K562 (cell line): ENCODE measurements around a stretch of chr10.

DNA sequence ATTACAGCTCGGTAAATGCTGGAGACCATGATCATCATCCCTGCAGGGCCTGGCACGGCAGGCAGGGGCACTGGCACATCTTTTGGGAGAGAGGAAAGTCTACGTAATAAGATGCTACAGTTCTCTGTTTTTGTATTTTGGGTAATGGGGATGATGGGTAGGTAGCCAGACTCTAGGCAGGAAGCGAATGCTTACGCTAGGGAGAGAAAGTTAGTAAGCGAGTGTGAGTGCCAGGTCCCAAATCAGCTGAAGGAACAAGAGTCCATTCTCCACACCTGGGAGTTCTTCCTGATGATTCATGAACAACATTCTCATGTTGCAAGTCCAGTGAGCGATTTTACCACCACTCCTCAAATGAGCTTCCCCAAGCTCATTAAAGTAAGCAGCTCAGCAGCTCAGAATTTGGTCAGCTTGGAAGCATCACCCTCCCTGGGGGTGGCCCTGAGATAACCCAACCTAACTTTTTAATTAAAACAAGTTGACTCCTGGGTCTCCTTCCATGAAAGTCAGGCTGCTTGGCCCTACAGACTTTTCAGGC is 27.3 kb downstream of the SH3PXD2A start:
- RAMPAGE, long total RNA = no peak
- RRBS = no CpG with 5 or more reads among the region's 7 CpGs
PRO-cap:
- standard = no peak
- CoPRO, capped RNA only, 2 experiments = no peak in any of the 2 experiments
- CoPRO, capped and uncapped RNA, 2 experiments = no peak in any of the 2 experiments
- CoPRO, uncapped RNA only, 2 experiments = no peak in any of the 2 experiments
CAGE:
- cytosol, long polyA plus RNA = no peak
- long polyA plus RNA = no peak
- nucleolus, long total RNA = no peak
- nucleus, long polyA plus RNA = no peak

- RAMPAGE, long total RNA = no peak
- RRBS = no CpG with 5 or more reads among the region's 4 CpGs
PRO-cap:
- standard = no peak
- CoPRO, capped RNA only, 2 experiments = no peak in any of the 2 experiments
- CoPRO, capped and uncapped RNA, 2 experiments = no peak in any of the 2 experiments
- CoPRO, uncapped RNA only, 2 experiments = no peak in any of the 2 experiments
CAGE:
- cytosol, long polyA plus RNA = no peak
- long polyA plus RNA = no peak
- nucleolus, long total RNA = no peak
- nucleus, long polyA plus RNA = no peak
Observed at GRCh38 chr10:103894241-103894935, 23.6 kb downstream of the STN1 start.

DNA sequence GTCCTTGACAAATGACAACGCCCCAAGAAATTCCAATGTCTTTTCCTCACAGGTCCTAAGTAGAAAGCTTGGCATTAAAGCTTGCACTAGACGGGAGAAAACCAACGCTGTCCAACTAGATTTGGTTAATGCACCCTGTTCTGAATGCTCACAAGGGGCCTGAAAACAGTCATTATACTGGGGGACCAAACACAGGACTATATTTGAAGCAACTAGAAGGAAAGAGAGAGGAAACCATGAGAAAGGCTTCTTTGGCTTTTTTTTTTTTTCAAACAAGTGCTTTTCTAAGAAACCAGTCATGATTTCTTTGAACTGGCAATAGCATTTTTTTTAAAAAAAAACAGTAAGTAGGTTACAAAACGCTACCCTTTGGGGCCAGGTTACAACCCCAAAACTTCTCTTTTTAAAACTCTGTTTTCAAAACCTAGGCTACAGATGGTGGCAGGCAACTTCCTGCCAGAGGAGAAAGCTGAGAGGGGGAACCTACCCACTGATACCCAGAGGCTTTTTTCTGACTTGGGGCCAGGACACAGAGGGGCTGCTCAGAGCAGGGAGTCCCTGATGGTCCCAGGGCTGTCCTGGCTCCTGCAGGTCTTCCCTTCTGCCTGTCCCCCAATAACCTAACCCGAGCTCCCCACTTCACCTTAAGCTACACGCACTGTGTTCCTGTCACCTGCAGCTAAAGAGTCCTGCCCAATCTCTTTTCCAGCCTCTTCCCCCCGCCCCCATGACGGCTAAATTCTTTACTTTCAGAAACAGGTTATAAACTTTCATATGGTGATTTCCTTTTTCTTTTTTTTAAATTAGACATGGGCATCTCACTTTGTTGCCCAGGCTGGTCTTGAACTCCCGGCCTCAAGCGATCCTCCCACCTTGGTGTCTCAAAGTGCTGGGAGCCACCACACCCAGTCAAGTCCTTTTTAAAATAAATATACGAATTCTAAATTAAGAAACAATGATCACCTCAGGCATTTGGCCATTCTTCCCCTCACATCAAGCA is 6.9 kb downstream of the STN1 start:
- RAMPAGE, long total RNA = no peak
- RRBS = no CpG with 5 or more reads among the region's 11 CpGs
PRO-cap:
- standard = no peak
- CoPRO, capped RNA only, 2 experiments = no peak in any of the 2 experiments
- CoPRO, capped and uncapped RNA, 2 experiments = no peak in any of the 2 experiments
- CoPRO, uncapped RNA only, 2 experiments = no peak in any of the 2 experiments
CAGE:
- cytosol, long polyA plus RNA = no peak
- long polyA plus RNA = no peak
- nucleolus, long total RNA = no peak
- nucleus, long polyA plus RNA = no peak

GRCh38 chr10:104005348-104005857 is 38.5 kb downstream of the SLK start:
- RAMPAGE, long total RNA = no peak
- RRBS = no CpG with 5 or more reads among the region's 8 CpGs
PRO-cap:
- standard = no peak
- CoPRO, capped RNA only, 2 experiments = no peak in any of the 2 experiments
- CoPRO, capped and uncapped RNA, 2 experiments = no peak in any of the 2 experiments
- CoPRO, uncapped RNA only, 2 experiments = no peak in any of the 2 experiments
CAGE:
- cytosol, long polyA plus RNA = no peak
- long polyA plus RNA = no peak
- nucleolus, long total RNA = no peak
- nucleus, long polyA plus RNA = no peak

DNA sequence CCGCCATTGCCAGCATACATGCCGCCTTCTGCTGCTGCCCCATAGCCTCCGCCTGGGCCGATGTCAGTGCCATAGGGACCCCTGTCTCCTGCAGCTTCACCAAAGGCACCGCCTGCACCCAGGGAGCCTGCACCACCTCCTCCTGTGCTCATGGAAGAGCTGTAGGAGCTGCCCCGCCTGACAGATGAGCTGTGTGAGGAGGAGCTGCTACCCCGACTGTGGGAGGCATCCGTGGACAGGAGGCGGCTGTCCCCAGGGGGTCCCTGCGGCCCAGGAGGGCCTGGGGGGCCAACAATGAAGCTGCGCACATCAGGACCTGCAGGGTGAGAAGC is 51.7 kb downstream of the COL17A1 start:
- RAMPAGE, long total RNA = no peak
- RRBS = no CpG with 5 or more reads among the region's 11 CpGs
PRO-cap:
- standard = no peak
- CoPRO, capped RNA only, 2 experiments = no peak in any of the 2 experiments
- CoPRO, capped and uncapped RNA, 2 experiments = no peak in any of the 2 experiments
- CoPRO, uncapped RNA only, 2 experiments = no peak in any of the 2 experiments
CAGE:
- cytosol, long polyA plus RNA = no peak
- long polyA plus RNA = no peak
- nucleolus, long total RNA = no peak
- nucleus, long polyA plus RNA = no peak

- RAMPAGE, long total RNA = no peak
- RRBS = no CpG with 5 or more reads among the region's 10 CpGs
PRO-cap:
- standard = no peak
- CoPRO, capped RNA only, 2 experiments = no peak in any of the 2 experiments
- CoPRO, capped and uncapped RNA, 2 experiments = no peak in any of the 2 experiments
- CoPRO, uncapped RNA only, 2 experiments = no peak in any of the 2 experiments
CAGE:
- cytosol, long polyA plus RNA = no peak
- long polyA plus RNA = no peak
- nucleolus, long total RNA = no peak
- nucleus, long polyA plus RNA = no peak
Observed at GRCh38 chr10:104036737-104037118, 49.0 kb downstream of the COL17A1 start.

DNA sequence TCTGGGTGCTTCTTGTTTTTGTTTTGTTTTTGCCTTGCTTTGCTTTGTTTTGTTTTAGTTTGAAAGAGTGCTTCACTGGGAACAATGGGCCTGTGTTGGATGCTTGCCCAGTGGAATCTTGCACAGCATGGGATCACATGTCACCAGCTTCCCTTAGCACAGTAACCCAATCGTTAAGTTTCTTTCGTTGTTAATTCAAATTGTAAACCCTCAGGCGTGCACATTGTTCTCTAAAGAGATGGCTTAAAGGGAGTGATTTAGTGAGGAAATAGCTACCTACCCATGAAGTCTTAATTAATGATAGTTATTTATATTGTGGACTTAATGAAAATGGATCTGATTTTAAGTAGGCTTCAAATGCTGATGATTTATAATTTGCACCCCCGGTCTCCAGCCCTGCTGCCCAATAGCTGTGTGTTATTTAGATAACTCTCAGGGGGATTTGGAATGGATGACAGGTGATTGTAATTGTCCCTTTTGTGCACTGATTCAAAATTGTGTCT is 8.8 kb downstream of the COL17A1 start:
- RAMPAGE, long total RNA = no peak
- RRBS = no CpG with 5 or more reads among the region's 4 CpGs
PRO-cap:
- standard = no peak
- CoPRO, capped RNA only, 2 experiments = no peak in any of the 2 experiments
- CoPRO, capped and uncapped RNA, 2 experiments = no peak in any of the 2 experiments
- CoPRO, uncapped RNA only, 2 experiments = no peak in any of the 2 experiments
CAGE:
- cytosol, long polyA plus RNA = no peak
- long polyA plus RNA = no peak
- nucleolus, long total RNA = no peak
- nucleus, long polyA plus RNA = no peak

- RAMPAGE, long total RNA = no peak
- RRBS = no CpG with 5 or more reads among the region's 42 CpGs
PRO-cap:
- standard = bidirectional peak, plus-strand start at chr10:104121107, minus-strand start at chr10:104121005; bidirectional peak, plus-strand start at chr10:104122171, minus-strand start at chr10:104121634
- CoPRO, capped RNA only, 2 experiments = peak in 2 of 2 experiments; most common plus-strand start chr10:104121117 (in 1); most common minus-strand start chr10:104120939 (in 1)
- CoPRO, capped and uncapped RNA, 2 experiments = peak in 1 of 2 experiments; most common minus-strand start chr10:104121758 (in 1)
- CoPRO, uncapped RNA only, 2 experiments = peak in 1 of 2 experiments; most common minus-strand start chr10:104121686 (in 1)
CAGE:
- cytosol, long polyA plus RNA = no peak
- long polyA plus RNA = no peak
- nucleolus, long total RNA = no peak
- nucleus, long polyA plus RNA = no peak
Observed at GRCh38 chr10:104120728-104121787, 913 bp upstream of the SFR1 start.

DNA sequence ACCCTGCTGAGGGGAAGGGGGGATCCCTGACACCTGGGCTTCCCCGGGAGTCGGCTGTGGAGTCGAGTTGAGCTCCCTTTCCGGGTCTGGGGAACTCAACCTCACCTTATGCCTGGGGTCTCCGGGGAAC is 93 bp downstream of the SFR1 start:
- RAMPAGE, long total RNA = no peak
- RRBS = 0% methylated on average over 1 of the region's 5 CpGs
PRO-cap:
- standard = no peak
- CoPRO, capped RNA only, 2 experiments = no peak in any of the 2 experiments
- CoPRO, capped and uncapped RNA, 2 experiments = no peak in any of the 2 experiments
- CoPRO, uncapped RNA only, 2 experiments = no peak in any of the 2 experiments
CAGE:
- cytosol, long polyA plus RNA = no peak
- long polyA plus RNA = no peak
- nucleolus, long total RNA = no peak
- nucleus, long polyA plus RNA = no peak

- RAMPAGE, long total RNA = no peak
- RRBS = no CpG with 5 or more reads among the region's 4 CpGs
PRO-cap:
- standard = no peak
- CoPRO, capped RNA only, 2 experiments = no peak in any of the 2 experiments
- CoPRO, capped and uncapped RNA, 2 experiments = no peak in any of the 2 experiments
- CoPRO, uncapped RNA only, 2 experiments = peak in 2 of 2 experiments; most common plus-strand start chr10:104259607 (in 2); most common minus-strand start chr10:104259682 (in 1)
CAGE:
- cytosol, long polyA plus RNA = no peak
- long polyA plus RNA = no peak
- nucleolus, long total RNA = no peak
- nucleus, long polyA plus RNA = no peak
Observed at GRCh38 chr10:104259226-104259923, 4.7 kb downstream of the GSTO1 start.

DNA sequence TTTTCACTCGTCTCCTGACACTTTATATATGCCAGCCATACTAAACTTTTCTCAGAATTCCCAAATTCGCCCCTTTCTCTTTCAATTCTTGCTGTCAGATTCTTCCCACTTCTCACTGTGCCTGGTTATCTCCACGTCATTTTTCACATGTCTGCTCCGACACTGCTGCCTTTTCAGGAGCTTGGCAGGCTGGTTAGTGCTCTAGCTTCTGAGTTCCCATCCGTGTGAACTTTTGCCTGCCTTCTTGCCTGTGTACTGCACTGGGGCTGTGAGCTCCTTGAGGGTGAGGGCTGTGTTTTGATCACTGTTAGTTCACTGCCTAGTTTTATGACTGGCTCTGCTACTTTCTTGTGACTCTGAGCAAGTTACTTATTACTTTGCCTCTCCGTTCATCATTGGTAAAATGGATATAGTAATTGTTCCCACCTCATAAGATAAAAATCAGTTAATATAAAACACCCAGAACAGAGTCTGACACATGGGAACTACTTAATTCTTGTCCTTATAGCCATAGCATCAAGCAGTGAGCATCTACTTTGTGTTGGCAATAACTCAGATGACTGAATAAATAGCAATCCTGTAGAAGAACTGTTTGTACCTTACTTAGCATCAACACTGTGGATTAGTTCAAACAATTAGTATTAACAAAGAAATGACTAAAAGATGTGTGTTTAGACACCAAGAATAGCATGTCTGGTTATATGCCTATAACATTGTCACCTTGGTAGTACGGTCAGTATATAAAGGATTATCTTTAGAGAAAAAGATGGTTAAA is 5.5 kb downstream of the GSTO1 start:
- RAMPAGE, long total RNA = no peak
- RRBS = no CpG with 5 or more reads among the region's 7 CpGs
PRO-cap:
- standard = no peak
- CoPRO, capped RNA only, 2 experiments = peak in 1 of 2 experiments; most common plus-strand start position 140 of the sequence (in 1)
- CoPRO, capped and uncapped RNA, 2 experiments = no peak in any of the 2 experiments
- CoPRO, uncapped RNA only, 2 experiments = peak in 1 of 2 experiments; most common plus-strand start position 139 of the sequence (in 1); most common minus-strand start position 374 of the sequence (in 1)
CAGE:
- cytosol, long polyA plus RNA = no peak
- long polyA plus RNA = no peak
- nucleolus, long total RNA = no peak
- nucleus, long polyA plus RNA = no peak

- RAMPAGE, long total RNA = no peak
- RRBS = no CpG with 5 or more reads among the region's 14 CpGs
PRO-cap:
- standard = no peak
- CoPRO, capped RNA only, 2 experiments = no peak in any of the 2 experiments
- CoPRO, capped and uncapped RNA, 2 experiments = no peak in any of the 2 experiments
- CoPRO, uncapped RNA only, 2 experiments = no peak in any of the 2 experiments
CAGE:
- cytosol, long polyA plus RNA = no peak
- long polyA plus RNA = no peak
- nucleolus, long total RNA = no peak
- nucleus, long polyA plus RNA = no peak
Observed at GRCh38 chr10:104304256-104305353, 33.7 kb downstream of the ITPRIP start.

GRCh38 chr10:104331132-104332292 is 6.8 kb downstream of the ITPRIP start:
- RAMPAGE, long total RNA = no peak
- RRBS = no CpG with 5 or more reads among the region's 14 CpGs
PRO-cap:
- standard = no peak
- CoPRO, capped RNA only, 2 experiments = no peak in any of the 2 experiments
- CoPRO, capped and uncapped RNA, 2 experiments = no peak in any of the 2 experiments
- CoPRO, uncapped RNA only, 2 experiments = no peak in any of the 2 experiments
CAGE:
- cytosol, long polyA plus RNA = no peak
- long polyA plus RNA = no peak
- nucleolus, long total RNA = no peak
- nucleus, long polyA plus RNA = no peak

- RAMPAGE, long total RNA = no peak
- RRBS = no CpG with 5 or more reads among the region's 15 CpGs
PRO-cap:
- standard = no peak
- CoPRO, capped RNA only, 2 experiments = no peak in any of the 2 experiments
- CoPRO, capped and uncapped RNA, 2 experiments = no peak in any of the 2 experiments
- CoPRO, uncapped RNA only, 2 experiments = no peak in any of the 2 experiments
CAGE:
- cytosol, long polyA plus RNA = no peak
- long polyA plus RNA = no peak
- nucleolus, long total RNA = no peak
- nucleus, long polyA plus RNA = no peak
Observed at GRCh38 chr10:104333793-104334415, 4.4 kb downstream of the ITPRIP start.

GRCh38 chr10:104334781-104335306 is 3.4 kb downstream of the ITPRIP start:
- RAMPAGE, long total RNA = no peak
- RRBS = no CpG with 5 or more reads among the region's 12 CpGs
PRO-cap:
- standard = no peak
- CoPRO, capped RNA only, 2 experiments = no peak in any of the 2 experiments
- CoPRO, capped and uncapped RNA, 2 experiments = no peak in any of the 2 experiments
- CoPRO, uncapped RNA only, 2 experiments = peak in 1 of 2 experiments; most common minus-strand start chr10:104335245 (in 1)
CAGE:
- cytosol, long polyA plus RNA = no peak
- long polyA plus RNA = no peak
- nucleolus, long total RNA = no peak
- nucleus, long polyA plus RNA = no peak

- RAMPAGE, long total RNA = no peak
- RRBS = no CpG with 5 or more reads among the region's 3 CpGs
PRO-cap:
- standard = no peak
- CoPRO, capped RNA only, 2 experiments = no peak in any of the 2 experiments
- CoPRO, capped and uncapped RNA, 2 experiments = no peak in any of the 2 experiments
- CoPRO, uncapped RNA only, 2 experiments = no peak in any of the 2 experiments
CAGE:
- cytosol, long polyA plus RNA = no peak
- long polyA plus RNA = no peak
- nucleolus, long total RNA = no peak
- nucleus, long polyA plus RNA = no peak
Observed at GRCh38 chr10:104732139-104732572, 91.1 kb downstream of the SORCS3 start.

GRCh38 chr10:104735104-104735673 is 94.1 kb downstream of the SORCS3 start:
- RAMPAGE, long total RNA = no peak
- RRBS = no CpG with 5 or more reads among the region's 12 CpGs
PRO-cap:
- standard = no peak
- CoPRO, capped RNA only, 2 experiments = no peak in any of the 2 experiments
- CoPRO, capped and uncapped RNA, 2 experiments = no peak in any of the 2 experiments
- CoPRO, uncapped RNA only, 2 experiments = no peak in any of the 2 experiments
CAGE:
- cytosol, long polyA plus RNA = no peak
- long polyA plus RNA = no peak
- nucleolus, long total RNA = no peak
- nucleus, long polyA plus RNA = no peak

GRCh38 chr10:107554360-107554804 is 389.9 kb upstream of the SORCS1 start:
- RAMPAGE, long total RNA = no peak
- RRBS = no CpG with 5 or more reads among the region's 1 CpG
PRO-cap:
- standard = no peak
- CoPRO, capped RNA only, 2 experiments = no peak in any of the 2 experiments
- CoPRO, capped and uncapped RNA, 2 experiments = no peak in any of the 2 experiments
- CoPRO, uncapped RNA only, 2 experiments = no peak in any of the 2 experiments
CAGE:
- cytosol, long polyA plus RNA = no peak
- long polyA plus RNA = no peak
- nucleolus, long total RNA = no peak
- nucleus, long polyA plus RNA = no peak